Stomach (tissue), 7 donors: ENCODE measurements around a stretch of chr12.

DNA sequence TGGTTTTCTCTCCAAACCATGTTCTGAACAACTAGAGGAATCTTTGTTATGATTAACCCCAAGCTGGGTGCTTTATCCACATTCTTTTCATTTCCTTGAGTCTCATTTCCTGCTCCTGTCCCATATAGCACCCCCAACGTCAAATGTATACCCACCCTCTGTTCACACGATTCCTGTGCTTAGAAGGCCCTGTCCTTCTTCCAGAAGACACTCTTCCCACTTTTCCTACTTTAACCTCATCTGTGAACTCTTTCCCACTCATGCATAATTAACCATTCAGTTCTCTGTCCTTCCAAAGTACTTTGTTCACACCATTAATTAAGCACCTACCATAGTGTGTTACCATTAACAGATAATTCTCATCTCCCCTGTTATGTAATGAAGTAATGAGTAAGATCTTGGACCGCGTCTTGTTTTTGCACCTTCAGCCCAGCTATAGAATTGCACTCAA is 74.6 kb downstream of the DUSP16 start:
- PRO-cap: no peak
- RAMPAGE, long total RNA, 5 experiments: start-site peak on the minus strand in 1 of 5 experiments, centred at positions 102 to 263 of the sequence, 6 to 8 reads per replicate
- RRBS: no CpG with 5 or more reads among the region's 4 CpGs

- PRO-cap: no peak
- RAMPAGE, long total RNA, 5 experiments: start-site peak on the plus strand in 1 of 5 experiments, at chr12:12488932-12489623 at its widest, 5 reads per replicate
- RRBS: no CpG with 5 or more reads among the region's 2 CpGs
Measured at GRCh38 chr12:12489076-12489550, 73.5 kb downstream of the DUSP16 start.

DNA sequence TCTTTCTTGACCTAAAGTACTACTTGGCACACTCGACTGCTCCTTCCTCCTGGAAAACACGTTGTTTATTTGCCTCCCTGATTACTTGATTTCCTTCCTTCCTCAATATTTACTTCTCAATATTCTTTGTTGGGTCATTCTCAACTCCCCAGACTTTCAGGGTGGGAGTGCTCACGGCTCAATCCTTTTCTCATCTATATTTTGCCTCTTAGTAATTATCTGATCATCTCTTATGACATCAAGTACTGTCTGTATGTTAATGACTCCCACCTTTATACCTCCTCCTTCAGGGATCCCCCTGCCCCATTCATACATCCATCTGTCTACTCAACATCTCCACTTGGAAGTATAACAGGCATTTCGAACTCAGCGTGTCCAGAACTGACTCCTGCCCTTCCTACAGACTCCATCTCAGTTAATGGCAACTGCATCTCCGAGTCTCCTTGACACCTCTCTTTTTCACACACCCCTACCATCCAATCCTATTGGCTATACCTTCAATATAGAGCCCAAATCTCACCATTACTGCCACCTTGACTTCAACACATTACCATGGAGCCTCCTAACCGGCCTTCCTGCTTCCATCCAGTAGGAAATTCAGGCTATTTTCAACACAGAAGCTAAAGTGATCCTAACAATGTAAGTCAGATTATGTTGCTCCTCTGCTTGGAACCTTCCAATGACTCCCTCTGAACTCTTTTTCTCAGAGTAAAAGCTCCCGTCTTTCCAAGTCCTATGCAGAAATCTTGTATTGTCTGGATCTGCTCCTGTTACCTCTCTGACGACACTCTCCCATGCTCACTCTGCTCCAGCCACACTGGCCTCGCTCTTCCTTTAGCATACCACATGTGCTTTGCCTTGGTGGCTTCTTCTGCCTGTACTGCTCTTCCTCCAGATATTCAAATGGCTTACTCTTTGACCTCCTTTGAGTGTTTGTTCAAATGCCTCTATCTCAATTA is 69.6 kb downstream of the DUSP16 start:
- PRO-cap: no peak
- RAMPAGE, long total RNA, 5 experiments: start-site peak on the minus strand in 2 of 5 experiments, centred at positions 203 to 499 of the sequence, 5 to 8 reads per replicate
- RRBS: no CpG with 5 or more reads among the region's 10 CpGs

DNA sequence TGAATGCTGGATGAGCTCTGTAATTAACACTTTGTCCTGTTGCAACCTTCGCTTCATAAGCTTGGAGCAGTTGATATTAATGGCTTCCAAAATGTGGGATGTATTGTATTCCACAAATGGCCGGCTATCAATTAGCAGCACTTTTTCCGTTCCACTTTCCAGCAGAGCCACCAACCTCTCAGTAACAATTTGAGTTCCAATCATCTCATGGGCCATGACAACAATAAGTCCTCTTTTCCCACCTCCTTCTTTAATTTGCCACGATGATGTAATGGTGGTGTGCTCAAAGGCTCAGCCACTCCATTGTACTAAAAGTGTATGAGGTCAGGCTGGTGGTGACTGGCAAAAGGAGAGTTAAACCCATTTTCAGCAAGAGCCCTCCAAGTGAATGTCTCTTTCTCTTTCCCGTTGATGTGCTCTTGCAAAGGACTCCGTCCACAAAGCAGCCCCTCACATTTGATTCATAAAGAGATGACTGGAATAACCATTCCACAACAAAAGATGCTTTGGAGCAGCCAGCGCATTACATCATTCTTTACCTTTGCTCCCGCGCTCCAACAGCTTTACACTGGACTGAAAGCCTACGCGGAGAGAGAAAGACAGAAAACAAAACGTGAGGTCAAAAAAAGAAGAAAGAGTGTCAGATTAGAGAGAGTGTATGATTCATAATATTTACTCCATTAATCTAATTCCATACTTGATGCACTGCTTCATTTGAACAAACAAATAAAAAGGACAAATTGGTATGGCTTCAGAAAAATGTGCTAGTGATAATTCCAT is 41.6 kb downstream of the DUSP16 start:
- PRO-cap: no peak
- RAMPAGE, long total RNA, 5 experiments: start-site peak on the minus strand in 2 of 5 experiments, centred at positions 331 to 467 of the sequence, 22 to 27 reads per replicate
- RRBS: no CpG with 5 or more reads among the region's 12 CpGs

DNA sequence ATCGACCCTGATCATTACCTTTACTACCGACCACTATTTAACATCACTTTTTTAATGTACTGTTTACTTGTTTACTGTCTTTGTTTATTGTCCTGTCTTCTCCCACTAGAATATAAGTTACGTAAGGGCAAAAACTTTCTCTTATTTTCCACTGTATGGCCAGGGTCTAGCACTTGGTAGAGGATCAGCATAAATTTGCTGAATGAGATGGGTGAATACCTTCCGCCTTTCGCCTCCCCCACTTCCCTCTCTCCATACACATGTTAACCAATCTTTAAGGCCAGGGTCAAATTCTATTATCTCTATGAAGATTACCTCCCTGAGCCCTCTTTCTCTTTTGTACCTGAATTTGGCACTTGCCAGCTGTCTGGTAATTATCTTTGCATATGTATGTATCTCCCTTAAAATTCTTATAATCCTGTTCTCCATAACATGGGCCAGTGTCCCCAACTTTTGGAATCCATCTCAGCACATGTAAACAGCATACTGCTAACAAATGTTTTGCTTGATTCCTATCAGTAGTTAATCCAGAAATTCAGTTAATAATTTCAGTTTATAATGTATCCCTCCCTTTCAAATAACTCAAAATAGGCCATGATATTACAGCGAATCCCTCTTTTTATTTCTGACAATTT is 4.9 kb downstream of the DUSP16 start:
- PRO-cap: no peak
- RAMPAGE, long total RNA, 5 experiments: no peak in any of the 5 experiments
- RRBS: no CpG with 5 or more reads among the region's 6 CpGs

DNA sequence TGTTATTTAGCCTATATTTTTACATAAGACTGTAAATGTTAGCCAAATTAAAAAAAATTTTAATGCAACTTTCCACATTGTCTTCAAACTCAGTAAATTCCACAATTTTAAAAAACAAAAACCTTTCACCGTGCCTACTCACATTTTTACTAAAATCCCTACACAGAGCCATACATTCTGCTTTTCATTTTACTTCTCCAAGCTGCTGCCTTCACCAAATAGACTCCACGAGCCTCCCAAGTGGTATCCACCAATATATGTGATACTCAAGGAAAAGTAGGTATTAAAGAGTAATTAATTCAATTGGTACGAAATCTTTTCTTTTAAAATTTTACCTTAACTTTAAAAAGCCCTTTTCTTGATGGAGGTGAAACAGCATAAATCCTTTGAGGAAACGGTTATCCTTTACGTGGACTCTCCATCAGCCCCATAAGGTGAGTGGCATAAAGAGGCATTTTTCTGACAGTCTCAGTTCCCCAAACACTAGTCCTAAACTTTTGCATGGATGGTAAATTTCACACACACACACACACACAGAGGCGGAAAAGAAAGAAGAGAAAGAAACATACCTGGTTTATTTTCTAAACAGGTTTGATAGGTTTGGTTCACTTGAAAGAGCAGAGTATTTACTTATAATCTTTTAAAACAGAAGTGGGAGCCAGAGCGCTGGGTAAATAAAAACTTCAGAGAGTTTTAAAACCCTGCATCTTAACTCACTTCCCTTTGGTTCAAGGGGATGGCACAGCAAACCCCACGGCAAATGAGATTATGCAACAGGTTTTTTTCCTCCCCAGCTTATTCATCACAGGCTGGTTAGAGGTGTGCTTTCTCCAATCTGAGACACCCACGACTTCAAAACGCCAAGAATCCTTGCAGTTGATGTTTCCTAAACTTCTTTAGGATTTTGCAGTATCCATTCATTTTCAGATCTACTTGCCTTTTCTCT is 2.0 kb downstream of the DUSP16 start:
- PRO-cap: bidirectional peak, plus-strand start at position 643 of the sequence, minus-strand start at position 491 of the sequence; bidirectional peak, plus-strand start at position 855 of the sequence, minus-strand start at position 730 of the sequence
- RAMPAGE, long total RNA, 5 experiments: start-site peak on the minus strand in 2 of 5 experiments, centred at positions 478 to 645 of the sequence, 5 to 24 reads per replicate
- RRBS: no CpG with 5 or more reads among the region's 10 CpGs

DNA sequence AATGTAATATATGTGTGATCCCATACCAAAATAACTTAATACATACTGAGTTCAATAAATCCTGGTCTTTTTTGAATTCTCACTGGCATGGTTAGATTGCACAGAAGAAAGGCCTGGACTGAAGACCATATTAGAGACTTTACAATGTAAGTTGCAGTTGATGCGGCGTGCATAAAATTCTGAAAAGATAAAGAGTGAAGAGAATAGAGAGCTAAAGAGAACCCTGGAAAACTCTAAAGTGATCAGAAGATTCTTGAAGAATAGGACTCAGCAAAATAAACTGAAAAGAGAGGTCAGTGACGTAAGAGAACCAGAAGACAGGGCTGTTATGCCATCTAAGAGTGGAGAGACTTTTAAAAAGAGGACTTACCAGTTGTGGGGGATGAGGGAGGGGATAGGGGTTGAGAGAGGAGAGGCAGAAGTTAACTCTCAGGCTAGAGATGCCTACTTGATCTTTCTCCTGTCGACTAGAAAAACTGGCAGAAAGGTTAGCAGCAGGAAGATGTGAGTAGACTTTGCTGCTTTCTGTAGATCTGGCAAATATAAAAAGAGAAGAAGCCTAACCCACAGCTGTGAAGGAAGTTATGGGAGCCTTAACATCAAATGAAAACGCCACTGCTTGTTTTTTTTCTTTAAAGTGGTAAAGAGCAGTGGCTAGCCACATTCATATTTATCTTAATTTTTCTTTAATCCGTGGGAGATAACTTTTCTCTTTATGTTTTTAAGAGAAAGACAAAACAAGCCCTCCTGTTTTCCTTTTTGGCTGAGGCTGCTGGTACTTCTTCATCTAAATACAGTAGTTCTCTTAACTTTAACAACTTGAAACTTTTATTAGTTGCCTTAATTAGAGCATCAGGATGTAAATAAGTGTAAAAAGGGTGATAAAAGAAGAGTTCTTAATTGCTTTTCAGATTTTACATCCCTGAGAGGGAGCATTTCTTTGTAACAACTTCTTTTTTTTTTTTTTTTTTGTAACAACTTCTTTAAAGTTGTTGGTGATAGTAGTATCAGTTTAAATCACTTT is 10.8 kb downstream of the CREBL2 start:
- PRO-cap: no peak
- RAMPAGE, long total RNA, 5 experiments: no peak in any of the 5 experiments
- RRBS: no CpG with 5 or more reads among the region's 6 CpGs

- PRO-cap: no peak
- RAMPAGE, long total RNA, 5 experiments: start-site peak on the plus strand in 1 of 5 experiments, at chr12:12624483-12624534 at its widest, 6 reads per replicate
- RRBS: no CpG with 5 or more reads among the region's 7 CpGs
Measured at GRCh38 chr12:12624300-12624758, 12.7 kb downstream of the CREBL2 start.

DNA sequence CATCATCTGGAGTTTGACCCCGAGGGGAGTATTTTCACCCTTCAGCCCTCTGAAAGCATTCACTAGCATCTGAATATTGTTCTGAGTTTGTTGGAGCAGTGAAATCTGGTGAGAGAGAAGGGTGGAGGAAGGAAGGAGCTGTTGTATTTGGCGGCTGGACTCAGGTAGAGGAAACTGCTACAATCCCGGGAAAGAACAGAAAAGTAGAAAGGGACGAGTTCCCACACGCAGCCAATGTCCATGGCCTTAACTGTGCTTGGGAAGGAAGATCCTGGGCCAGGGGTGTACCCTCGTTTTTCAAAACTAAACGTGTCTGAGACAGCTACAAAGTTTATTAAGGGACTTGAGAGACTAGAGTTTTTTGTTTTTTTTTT is 931 bp upstream of the CDKN1B start:
- PRO-cap: unidirectional peak, plus-strand start at position 111 of the sequence; bidirectional peak, plus-strand start outside the sequence, minus-strand start at position 305 of the sequence
- RAMPAGE, long total RNA, 5 experiments: no peak in any of the 5 experiments
- RRBS: no CpG with 5 or more reads among the region's 7 CpGs

- PRO-cap: no peak
- RAMPAGE, long total RNA, 5 experiments: no peak in any of the 5 experiments
- RRBS: no CpG with 5 or more reads among the region's 8 CpGs
Measured at GRCh38 chr12:12899696-12900248, 8.4 kb downstream of the GPRC5A start.

DNA sequence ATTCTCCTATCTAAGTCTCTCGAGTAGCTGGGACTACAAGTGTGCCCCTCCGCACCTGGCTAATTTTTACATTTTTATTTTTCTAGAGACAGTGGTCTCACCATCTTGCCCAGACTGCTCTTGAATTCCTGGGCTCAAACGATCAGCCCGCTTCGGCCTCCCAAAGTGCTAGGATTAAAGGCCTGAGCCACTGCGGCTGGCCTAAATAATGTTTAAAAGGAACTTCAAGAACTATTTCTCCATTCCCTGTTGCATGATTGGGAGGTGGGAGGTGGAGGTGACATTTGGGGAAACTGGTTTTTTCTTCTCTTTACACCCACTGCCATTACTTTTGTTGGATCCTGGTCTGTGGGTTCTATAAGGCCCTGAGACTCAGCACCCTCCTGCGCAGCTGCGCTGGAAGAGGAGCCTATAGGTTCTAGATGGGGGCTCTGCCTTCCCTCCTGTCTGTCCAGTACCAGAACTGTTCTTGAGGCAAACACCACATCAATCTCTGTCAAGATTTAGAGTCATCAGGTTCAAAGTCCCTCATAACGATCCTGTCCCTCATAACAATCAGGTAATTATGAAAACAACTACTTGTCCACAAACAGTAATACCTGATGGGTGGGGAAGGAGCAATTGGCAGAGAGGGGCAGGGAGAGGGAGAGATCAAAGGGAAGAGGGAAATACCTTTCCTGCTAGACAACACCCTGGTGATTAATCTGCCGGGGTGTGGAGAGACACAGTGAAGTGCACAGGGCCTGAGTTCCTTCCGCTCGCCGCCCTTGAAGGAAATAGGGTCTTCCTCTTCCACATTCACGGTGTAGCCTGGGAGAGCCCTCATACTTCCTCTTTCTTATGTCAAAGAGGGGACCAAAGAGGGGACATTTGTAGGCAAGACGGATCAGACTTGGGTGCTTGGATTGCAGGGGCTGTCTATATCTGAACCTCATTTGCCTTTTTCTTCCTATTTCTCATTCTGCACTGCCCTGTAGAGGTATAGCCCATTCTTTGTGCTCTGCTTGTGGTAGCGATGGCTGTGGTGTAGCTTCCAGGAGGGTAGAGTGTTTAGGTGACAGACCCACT is 12.4 kb downstream of the GPRC5A start:
- PRO-cap: no peak
- RAMPAGE, long total RNA, 5 experiments: start-site peak on the plus strand in 1 of 5 experiments, centred at positions 296 to 932 of the sequence, 5 to 19 reads per replicate
- RRBS: no CpG with 5 or more reads among the region's 16 CpGs

GRCh38 chr12:12912935-12913982 is 21.9 kb downstream of the GPRC5A start:
- PRO-cap: no peak
- RAMPAGE, long total RNA, 5 experiments: start-site peak on the plus strand in 1 of 5 experiments, at chr12:12913717-12914150 at its widest, 6 reads per replicate
- RRBS: no CpG with 5 or more reads among the region's 12 CpGs

DNA sequence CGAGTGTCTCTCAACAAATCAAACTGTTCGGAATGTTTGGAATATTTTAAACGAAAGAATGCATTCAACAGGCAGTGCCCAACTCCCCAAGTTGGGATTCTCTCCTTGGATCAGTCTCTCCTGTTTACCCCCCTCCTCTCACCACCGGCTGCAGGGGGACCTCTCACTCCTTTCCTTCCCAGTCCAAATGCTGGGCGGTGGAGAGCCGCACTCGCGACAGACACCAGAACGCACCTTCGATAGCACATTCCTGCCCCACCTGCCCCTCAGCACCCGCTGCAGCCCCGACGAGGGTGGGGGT is 424 bp downstream of the HEBP1 start:
- PRO-cap: unidirectional peak, plus-strand start at position 181 of the sequence
- RAMPAGE, long total RNA, 5 experiments: no peak in any of the 5 experiments
- RRBS: no CpG with 5 or more reads among the region's 13 CpGs

- PRO-cap: no peak
- RAMPAGE, long total RNA, 5 experiments: no peak in any of the 5 experiments
- RRBS: no CpG with 5 or more reads among the region's 7 CpGs
Measured at GRCh38 chr12:13066434-13066926, 22.3 kb downstream of the FAM234B start.

DNA sequence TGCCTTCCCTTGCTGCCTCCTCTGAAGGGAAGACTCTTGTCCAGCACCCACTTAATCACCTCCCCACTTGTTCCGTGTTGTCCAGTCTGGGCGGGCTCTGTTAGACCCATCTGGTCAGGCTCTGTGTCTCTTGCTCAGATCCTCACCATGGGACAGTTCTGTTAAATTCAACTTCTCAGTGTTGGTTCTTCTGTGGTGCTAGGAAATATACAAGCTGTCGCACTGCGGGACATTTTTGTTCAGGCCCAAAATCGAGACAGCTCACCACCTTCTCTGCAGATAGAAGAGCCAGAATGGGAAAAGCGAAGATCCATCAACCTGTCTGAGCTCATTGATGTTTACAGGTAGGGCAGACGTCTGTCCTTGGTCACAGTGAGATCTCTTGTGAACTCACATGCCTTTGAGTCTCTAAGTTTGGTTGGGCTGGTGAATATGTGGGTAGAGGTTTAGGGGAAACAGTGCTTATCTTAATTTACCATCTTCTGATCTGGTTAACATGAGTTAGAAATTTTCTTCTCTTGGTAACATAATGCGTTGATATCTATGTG is 22.8 kb downstream of the FAM234B start:
- PRO-cap: no peak
- RAMPAGE, long total RNA, 5 experiments: no peak in any of the 5 experiments
- RRBS: no CpG with 5 or more reads among the region's 8 CpGs

DNA sequence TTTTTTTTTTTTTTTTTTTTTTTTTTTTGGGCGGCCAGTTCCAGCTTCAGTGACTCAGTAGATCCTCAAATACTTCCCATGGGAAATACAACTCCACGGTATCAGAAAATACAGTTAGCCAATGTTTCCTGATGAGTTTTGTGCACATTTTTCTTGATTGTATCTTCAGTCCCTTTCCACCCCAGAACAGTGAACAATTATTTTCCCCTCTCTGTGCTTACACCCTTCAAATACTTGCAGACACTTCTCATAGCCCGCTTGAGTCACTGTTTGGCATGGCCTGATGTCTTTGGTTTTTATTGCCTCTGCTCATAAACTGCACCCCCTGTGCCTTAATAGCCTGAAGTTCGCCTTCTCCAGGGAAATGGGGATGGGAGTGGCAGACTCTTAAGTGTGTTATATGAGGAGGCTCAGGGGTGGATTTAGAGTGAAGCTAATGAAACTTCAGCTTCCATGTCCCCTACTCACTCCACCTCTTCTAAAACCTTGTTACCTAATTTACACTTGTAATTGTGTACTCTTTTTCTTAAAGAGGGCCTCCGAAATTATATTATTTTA is 4.9 kb downstream of the GSG1 start:
- PRO-cap: bidirectional peak, plus-strand start at position 363 of the sequence, minus-strand start at position 191 of the sequence
- RAMPAGE, long total RNA, 5 experiments: no peak in any of the 5 experiments
- RRBS: no CpG with 5 or more reads among the region's 5 CpGs

DNA sequence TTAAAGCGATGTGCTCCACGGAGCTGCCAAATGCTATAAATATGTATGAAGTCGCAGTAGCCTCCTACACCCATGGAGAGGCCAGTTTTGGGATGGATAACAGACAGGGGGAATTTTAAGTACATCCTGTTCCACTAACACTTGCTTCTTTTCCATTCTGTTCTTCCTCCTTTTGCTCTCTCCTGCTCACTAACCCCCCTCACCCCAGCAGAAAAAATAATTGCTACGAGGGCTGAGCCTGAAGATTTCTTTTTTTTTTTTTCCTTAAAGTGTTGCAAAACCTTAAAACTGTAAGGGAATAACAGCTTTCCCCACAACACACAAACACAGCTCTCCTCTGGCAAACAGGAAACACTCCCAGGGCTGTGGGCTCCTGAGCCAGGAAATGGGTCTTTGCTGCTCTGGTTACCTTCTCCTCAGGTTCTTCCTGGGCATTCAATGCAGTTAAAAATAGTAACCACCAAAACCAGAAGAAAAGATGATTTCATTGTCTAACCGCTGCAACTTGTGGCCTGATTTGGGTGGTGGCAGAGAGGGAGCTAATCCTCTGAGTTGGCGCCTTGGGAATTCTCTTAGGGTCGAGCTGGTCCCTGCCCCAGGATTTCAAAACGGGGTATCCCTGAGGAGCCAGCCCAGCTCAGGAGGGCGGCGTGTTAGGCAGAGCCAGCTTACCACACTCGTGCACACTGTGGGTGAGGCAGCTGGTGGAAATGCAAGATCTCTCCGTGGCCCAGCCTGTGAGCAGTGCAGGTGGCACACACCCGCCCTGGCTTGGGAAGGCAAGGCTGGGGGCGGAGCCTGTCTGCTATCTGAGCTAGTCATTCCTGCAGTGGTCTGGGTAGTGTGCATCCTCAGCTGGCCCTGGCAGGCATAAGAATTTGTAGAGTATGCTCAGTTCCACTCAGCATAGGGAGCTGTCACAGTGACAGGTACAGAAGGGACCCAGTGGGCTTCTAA is 17.1 kb upstream of the EMP1 start:
- PRO-cap: no peak
- RAMPAGE, long total RNA, 5 experiments: no peak in any of the 5 experiments
- RRBS: no CpG with 5 or more reads among the region's 14 CpGs

GRCh38 chr12:13195773-13196307 is 686 bp upstream of the EMP1 start:
- PRO-cap: unidirectional peak, plus-strand start at chr12:13195939
- RAMPAGE, long total RNA, 5 experiments: no peak in any of the 5 experiments
- RRBS: no CpG with 5 or more reads among the region's 2 CpGs

DNA sequence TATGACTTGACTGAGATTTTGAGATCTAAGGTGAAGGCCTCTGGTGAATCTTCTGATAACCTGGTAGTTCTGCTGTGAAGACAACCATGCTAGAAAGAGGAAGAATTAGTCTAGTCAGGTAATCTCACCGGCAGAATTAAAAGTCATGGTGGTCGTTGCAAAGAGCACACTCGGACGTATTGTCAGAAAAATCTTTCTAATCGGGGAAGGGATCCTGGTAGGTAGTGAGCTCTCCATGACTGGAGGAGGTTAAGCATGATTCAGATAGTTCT is 8.3 kb downstream of the EMP1 start:
- PRO-cap: no peak
- RAMPAGE, long total RNA, 5 experiments: no peak in any of the 5 experiments
- RRBS: no CpG with 5 or more reads among the region's 5 CpGs

DNA sequence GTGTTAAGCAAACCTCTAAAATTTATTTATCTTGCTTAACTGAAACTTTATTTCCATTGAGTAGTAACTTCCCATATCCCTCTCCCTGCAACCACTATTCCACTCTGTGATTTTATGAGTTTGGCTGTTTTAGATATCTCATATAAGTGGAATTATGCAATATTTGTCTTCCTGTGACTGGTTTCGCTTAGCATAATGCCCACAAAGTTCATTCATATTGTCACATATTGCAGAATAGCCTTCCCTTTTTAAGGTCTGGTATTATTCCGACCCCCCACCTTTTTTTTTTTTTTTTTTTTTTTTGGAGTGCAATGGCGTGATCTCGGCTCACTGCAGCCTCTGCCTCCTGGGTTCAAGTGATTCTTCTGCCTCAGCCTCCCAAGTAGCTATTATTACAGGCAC is 247.6 kb downstream of the EMP1 start:
- PRO-cap: no peak
- RAMPAGE, long total RNA, 5 experiments: no peak in any of the 5 experiments
- RRBS: no CpG with 5 or more reads among the region's 4 CpGs